Epithelial cell of alveolus of lung (primary cell): ENCODE measurements around a stretch of chr3.

GRCh38 chr3:12896525-12897294 is 55.3 kb upstream of the RPL32 start:
- RAMPAGE, long total RNA = no peak
- RRBS = no CpG with 5 or more reads among the region's 5 CpGs

DNA sequence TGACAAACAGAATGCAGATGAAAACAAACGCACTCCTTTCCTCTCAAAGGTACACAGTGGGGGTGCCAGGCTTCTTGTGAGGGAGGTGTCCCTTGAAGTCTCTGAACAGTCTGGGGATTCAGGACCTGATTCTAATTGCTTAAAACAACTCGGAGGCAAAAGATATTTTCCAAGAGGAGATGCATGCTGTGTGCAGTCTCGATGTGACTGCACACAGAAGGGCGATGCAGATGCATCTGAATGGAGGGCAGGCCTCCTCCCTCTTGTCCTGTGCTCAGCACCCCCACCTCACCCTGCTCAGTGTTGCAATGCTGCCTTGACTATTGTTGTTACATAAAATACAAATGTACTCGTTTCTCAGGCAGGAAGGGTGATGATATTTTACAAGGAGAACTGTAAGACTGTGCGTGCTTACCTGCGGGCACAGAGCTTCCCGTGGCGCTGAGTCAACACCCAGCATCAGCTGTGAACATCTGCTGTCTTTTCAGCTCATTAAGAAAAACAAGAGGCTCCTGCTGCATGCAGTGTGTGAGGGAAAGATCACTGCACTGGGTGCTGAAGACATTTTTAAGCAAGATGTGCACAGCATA is 56.0 kb upstream of the RPL32 start:
- RAMPAGE, long total RNA = no peak
- RRBS = no CpG with 5 or more reads among the region's 9 CpGs

DNA sequence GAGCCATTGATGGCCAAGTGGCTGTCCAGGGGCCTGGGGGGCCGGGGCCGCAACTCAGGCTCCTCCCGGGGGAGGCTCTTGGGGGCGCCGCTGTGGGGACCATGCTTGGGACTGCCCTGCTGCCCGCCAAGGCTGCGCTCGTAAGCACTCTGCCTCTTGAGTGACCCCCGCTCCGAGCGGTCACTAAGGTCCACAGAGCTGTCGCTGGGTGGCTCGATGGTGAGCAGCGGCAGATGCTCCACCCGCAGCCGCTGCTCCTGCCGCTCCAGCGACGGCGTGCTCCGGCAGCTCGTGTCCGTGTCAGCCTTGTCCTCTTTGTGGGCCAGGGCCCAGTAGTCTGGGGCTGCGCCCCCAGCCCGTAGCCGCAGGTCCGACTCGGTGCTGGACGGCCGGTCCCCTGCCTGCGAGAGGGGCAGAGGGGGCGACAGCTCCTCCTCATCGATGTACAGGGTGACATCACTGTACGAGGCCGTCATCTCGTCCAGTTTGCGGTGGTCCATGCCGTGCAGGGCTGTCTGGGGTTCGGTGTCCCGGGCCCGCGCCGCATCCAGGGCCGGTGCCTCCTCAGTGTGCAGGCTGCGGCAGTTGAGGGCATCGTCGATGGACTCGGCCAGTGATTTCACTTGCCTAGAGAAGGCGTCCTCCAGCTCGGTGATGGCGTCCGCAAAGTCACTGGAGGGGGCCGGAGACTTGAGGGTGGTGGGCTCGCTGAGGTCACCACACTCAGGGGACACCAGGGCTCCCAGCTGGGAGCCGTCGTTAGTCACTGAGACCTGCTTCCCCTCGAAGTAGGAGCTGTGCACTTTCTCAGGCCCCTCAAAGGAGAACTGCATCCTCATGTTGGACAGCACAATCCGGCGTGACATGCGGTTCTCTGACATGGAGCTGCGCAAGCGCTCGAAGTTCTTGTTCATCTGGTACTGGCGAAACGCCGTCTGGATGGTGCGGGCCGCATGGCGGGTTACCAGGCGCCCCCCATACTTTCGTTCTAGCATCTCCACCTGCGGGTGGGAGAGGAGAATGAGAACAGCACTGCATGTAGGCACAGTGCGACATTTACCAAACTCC is 94.7 kb upstream of the RPL32 start:
- RAMPAGE, long total RNA = no peak
- RRBS = 100% methylated on average over 1 of the region's 73 CpGs

- RAMPAGE, long total RNA = no peak
- RRBS = no CpG with 5 or more reads among the region's 6 CpGs
Observed at GRCh38 chr3:12976422-12977116, 96.7 kb downstream of the IQSEC1 start.

DNA sequence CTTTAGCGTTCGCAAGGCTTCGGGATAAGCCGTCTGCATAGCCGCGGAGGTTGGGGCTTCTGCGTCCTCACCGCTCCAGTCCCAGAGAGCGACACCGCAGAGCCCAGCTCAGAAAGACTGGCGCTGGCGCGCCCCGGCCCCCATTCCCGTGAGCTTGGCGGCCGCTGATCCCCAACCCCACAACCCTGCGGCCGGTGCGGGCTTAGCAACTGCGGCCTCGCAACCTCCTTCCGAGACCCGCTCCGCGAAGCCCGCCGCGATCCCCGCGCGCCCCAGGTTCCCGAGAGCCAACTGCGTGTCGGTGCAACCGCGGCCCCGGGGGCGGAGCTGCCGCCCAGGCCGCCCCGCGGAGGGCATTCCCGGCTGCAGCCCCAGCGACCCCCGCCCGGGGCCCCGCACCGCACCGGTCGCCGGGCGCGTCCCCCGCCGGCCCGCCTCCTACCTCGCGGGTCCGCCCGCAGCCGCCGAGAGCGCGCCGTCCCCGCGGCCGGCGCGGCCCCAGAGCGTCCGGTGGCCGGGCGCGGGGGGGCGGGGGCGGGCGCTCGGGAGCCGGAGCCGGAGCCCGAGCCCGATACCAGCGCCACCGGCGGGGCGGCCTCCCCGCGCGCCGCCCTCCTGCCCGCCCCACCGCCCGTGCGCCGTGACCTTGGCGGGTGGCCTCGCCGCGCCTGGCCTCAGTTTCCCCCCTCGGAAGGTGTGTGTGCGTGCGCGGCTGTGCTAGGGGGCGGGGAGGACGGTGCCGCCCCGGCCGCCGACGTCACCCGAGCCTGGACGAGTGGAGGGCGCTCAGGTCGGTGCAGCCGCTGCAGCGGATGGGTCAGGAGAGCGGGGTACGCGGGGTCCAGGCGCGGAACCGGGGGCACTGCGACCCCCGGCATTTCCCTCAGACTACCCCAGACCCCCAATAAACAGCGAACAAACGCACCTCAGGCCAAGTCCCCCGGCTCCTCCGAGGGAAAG is 79.3 kb downstream of the IQSEC1 start:
- RAMPAGE, long total RNA = no peak
- RRBS = 3% methylated on average over 38 of the region's 130 CpGs

GRCh38 chr3:13087816-13088648 is 14.8 kb upstream of the IQSEC1 start:
- RAMPAGE, long total RNA = no peak
- RRBS = no CpG with 5 or more reads among the region's 18 CpGs

DNA sequence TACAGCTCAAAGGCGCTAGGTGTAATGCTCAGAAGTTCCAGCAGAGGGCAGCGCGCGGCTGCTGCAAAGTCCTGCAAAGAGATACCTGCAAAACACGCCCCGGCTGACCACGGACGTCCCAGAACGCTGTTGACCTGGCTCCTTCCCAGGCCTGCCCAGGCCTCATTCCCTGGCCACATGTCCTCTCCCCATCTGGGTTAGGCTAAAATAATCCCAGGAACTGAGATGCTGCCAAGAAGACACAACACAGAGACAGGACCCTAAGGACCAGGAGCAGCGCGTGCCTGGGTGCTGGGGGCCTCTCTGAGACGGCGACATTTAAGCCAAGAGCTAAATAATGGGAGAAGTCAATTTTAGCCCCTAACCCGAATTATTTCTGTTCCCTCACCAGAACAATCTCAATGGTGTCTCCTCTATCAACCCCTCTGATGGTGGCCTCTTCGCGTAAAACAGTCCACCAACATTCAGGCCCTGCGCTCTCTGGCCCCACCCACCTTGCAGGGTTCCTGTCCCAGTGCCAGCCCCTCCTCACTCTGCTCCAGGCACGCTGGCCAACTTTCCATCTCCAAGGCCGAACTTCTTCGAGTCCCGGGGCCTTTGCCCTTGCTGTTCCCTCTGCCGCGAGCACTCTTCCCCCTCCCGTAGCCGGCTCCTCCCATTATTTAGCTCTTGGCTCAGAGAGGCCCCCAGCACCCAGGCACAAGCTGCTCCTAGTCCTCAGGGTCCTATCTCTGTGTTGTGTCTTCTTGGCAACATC is 19.2 kb upstream of the IQSEC1 start:
- RAMPAGE, long total RNA = no peak
- RRBS = 6% methylated on average over 5 of the region's 25 CpGs

GRCh38 chr3:13111984-13112785 is 39.0 kb upstream of the IQSEC1 start:
- RAMPAGE, long total RNA = no peak
- RRBS = 35% methylated on average over 4 of the region's 18 CpGs

GRCh38 chr3:13277867-13278261 is 142.3 kb downstream of the NUP210 start:
- RAMPAGE, long total RNA = no peak
- RRBS = 43% methylated on average over 1 of the region's 12 CpGs

GRCh38 chr3:13301323-13301827 is 118.7 kb downstream of the NUP210 start:
- RAMPAGE, long total RNA = no peak
- RRBS = no CpG with 5 or more reads among the region's 10 CpGs

- RAMPAGE, long total RNA = no peak
- RRBS = no CpG with 5 or more reads among the region's 3 CpGs
Observed at GRCh38 chr3:13325346-13325674, 94.8 kb downstream of the NUP210 start.

DNA sequence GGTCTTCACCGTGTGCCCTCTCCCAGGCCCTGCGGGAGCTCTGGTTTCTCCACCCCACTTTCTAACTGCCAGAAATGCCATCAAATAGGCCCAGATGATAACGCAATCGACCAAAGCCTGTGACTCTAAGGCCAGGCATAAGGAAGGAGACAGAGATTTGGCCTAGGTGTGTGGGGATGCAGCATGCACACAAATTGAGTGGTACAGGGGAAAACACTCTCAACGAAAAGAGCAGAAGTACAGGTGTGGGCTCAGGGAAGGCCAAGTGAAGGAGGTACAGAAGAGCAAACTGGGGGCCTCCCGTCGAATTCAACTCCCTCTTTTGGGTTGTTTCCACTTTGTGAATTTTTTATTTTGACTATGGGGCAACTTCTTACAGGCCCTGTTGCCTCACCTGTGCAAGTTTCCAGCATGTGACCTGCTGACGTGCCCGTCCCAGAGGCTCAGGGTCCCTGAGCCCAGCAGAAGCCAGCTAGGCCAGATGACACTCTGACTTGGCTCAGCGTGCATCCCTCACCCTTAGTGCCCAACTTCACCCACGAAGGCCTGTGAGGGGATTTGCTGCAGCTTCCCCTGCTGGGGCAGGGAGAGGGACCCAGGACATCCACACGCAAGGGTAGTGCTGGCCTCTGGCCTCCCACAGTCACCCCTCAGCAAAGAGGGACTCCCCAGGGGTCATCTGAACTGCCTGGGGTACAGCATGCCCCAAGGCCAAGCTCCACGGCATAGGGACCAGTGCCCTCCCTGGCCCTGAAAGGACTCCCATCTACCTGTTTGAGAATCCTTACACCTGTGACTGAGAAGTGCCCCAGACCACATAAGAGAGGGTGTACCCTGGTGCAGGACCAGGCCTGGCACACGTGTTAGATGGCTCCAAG is 4.5 kb downstream of the NUP210 start:
- RAMPAGE, long total RNA = no peak
- RRBS = no CpG with 5 or more reads among the region's 14 CpGs

- RAMPAGE, long total RNA = no peak
- RRBS = no CpG with 5 or more reads among the region's 6 CpGs
Observed at GRCh38 chr3:13557419-13557949, 8.6 kb downstream of the FBLN2 start.

- RAMPAGE, long total RNA = no peak
- RRBS = no CpG with 5 or more reads among the region's 6 CpGs
Observed at GRCh38 chr3:13575131-13575639, 26.3 kb downstream of the FBLN2 start.

DNA sequence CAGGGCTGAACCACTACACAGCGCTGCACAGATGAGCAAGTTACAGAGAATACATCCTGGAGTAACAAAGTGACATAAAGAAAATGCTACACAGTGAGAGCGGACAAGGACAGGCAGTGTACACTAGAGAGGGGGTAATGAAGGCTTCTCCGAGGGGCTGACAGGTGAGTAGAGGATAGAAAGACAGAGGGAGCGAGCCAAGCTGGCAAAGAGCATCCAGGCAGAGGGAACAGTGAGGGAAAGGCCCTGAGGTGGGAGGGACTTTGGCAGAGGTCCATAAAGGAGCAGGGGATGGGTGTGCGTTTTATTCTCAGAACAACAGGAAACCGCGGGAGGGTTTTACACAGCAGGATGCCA is 13.5 kb downstream of the WNT7A start:
- RAMPAGE, long total RNA = no peak
- RRBS = no CpG with 5 or more reads among the region's 7 CpGs

DNA sequence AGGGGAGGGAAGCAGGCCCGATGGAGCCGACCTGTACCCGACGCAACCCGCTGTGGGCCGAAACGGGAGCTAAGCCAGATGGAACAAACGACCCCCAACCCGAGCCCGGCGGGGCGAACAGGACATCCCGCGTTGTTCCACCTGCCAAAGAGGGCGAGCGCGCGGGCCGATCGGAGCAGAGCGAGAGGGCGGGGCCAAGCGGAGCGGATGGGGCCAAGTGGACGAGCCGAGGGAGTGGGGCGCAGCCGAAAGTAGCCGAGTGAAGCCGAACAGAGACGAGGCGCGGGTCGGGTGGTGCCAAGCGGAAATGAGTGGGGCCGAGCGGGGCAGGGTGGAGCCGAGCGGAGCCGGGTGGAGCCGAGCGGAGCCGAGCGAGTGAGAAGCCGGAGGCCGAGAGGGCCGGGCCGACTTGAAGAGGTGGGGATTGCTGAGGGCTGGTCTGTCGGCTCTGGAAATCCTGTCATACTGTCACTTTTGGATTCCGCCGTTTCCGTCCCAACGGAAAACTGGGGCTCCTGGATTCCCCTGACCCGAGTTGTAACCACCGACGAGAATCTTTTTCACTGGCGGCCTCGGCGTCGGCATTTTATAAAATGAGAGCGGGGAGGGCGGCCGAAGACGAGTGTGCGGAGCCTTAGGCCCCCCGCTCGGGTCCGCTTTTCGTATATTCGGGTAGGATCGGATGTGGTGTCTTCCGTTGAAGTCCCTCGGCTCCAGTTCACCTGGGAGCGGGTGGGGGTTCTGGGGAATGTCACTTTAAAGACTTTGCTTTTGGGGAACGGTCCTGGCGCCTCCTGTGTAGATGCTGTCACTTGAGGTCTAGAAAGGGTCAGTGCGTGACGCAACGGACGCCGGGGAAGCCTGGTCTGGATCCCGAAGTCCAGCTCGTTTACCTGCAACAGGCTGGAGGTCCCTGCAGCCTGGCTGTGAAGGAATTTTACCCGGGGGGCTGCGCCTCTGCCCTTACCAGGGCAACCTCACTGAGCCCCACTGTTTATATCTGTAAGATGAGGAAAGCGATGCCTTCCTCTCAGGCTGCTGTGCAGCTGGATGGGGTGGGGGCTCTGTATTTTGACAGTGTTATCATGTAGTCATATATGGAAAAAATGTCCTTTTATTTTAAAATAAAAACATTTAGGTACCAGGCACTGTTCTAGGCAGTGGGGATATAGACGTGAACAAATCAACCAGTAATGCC is 15.7 kb upstream of the WNT7A start:
- RAMPAGE, long total RNA = no peak
- RRBS = 3% methylated on average over 4 of the region's 87 CpGs

GRCh38 chr3:14177539-14178007 is 828 bp downstream of the XPC start:
- RAMPAGE, long total RNA = no peak
- RRBS = no CpG with 5 or more reads among the region's 2 CpGs

DNA sequence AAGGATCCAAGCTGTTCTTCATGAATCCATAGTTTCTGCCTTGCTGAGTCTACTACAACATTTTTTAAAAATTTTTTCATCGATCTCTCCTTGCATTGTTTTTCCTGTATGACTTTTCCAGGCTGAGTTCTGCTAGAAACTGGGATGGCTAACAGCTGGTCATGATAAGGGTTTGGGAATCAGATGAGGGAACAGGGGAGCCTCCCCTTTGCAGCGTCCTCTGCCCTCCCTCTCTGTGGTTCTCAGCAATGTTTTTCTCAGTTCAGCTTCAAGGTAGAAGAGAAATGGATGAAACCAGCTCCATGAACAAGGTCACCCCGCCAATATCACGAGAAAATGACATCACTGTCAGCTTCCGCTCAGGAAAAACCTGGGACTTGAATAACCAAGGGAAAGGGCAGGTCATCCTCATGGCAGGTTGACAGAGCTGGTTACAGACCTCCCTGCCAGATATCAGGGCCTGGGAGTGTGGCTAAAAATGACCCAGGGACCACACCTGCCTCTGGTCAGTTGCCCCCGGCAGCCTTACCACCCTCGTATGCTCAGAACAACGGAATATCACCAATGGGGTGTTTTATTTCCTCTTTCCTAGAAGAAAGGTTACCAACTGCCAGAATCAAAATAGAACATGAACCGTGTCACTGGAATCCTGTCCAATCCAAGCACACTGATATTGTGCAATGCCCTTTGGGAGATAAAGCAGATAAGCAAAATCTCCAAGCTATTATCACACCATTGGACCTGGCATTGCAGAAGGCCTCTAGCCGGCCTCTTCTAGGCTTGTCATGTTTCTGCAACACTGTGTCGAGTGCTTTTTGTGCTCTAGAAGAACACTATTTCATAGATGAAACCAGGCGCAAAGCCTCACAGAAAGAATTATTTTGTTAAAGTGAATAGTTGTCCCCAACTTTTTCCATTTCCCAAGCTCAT is 26.1 kb downstream of the LSM3 start:
- RAMPAGE, long total RNA = no peak
- RRBS = no CpG with 5 or more reads among the region's 12 CpGs

- RAMPAGE, long total RNA = no peak
- RRBS = no CpG with 5 or more reads among the region's 16 CpGs
Observed at GRCh38 chr3:14301513-14302020, 100.8 kb upstream of the SLC6A6 start.

- RAMPAGE, long total RNA = no peak
- RRBS = no CpG with 5 or more reads among the region's 16 CpGs
Observed at GRCh38 chr3:14424634-14425130, 22.3 kb downstream of the SLC6A6 start.